Gallbladder (tissue), 1 donor: ENCODE data around the gene ACSL5.

GRCh38 chr10:110680865-110681477 lies 36.8 kb downstream of the RBM20 start:
- PRO-cap, result no peak

DNA sequence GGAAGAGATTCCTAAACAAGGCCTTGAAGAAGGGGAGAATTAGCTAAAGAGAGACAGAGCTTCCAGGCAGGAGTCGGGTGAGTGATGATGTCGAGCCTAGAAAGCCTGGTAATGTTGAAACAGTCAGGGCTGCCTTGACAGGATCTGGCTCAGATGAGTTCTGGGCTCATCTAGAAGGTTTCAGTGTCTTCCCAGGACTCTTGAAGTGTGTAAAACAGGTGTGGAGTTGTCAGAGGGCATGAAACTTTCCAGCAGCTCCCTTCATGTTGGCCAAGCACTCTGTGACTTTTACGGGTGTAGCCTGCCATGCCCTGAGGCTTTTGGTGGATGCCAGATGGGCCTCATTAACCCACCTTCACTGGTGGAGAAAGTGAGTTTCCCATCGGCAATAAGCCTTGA lies 66.5 kb upstream of the PDCD4 start:
- PRO-cap, result no peak

DNA sequence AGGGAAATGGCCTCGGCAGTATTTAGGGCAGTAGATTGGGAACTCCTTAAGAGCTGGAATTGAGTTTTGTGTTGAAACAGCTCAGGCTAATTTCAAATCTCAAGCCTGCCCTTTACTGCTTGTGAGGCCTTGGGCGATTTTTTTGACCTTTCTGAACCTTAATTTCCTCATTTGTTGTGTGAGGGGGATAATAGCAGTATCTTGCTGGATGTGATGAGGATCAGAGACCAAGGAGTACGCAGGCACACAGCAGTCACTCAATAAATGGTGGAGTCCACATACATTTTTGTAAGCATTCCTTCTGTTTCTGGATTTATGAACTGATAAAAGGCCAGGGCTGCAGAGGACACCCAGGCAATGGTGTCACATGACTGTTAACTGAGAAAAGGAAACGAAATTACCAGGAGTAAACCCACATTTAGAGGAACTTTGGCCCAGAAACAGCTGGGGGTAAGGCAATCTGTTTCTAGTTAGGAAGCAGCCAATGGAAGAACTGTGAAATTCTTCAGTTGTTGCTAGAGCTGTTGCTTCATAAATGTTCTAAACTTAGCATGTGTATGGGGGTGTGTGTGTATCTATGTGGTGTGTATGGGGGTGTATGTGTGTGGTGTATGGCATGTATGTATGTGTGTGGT lies 11.9 kb upstream of the PDCD4 start:
- PRO-cap, result no peak

DNA sequence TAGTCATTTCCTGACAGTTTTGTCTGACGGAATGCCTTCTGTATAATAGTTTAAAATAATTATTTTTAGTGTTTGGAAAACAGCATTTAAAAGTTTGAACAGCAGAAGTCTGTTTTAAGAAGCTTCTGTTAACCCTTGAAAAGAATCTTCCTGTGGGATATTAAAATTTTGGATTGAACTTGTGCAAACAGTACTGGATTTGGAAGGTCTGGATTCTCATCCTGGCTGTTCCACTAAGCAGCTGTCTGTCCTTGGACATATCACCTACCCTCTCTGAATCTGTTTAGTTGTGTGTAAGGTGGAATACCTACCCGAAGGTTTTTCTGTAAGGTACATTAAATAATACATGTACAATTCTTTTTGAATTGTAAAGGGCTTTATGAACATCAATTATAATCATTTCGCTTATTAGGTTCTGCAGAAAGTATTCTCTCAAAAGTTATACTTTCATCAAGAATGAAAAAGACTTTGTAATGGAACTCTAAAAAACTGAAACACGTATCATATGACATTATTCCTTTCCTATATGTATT lies 2.2 kb downstream of the PDCD4 start:
- PRO-cap, result no peak

DNA sequence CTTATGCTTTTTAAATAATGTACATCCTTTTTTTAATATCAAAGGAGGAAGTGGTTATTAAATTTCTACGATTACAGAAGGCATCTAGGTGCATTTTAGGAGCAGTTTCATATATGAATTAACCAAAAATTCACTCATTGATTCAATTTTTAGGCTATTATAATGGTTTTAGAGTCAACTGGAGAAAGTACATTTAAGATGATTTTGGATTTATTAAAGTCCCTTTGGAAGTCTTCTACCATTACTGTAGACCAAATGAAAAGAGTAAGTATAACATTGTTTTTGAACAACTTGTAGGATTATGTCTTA lies 22.5 kb downstream of the PDCD4 start:
- PRO-cap, result no peak

DNA sequence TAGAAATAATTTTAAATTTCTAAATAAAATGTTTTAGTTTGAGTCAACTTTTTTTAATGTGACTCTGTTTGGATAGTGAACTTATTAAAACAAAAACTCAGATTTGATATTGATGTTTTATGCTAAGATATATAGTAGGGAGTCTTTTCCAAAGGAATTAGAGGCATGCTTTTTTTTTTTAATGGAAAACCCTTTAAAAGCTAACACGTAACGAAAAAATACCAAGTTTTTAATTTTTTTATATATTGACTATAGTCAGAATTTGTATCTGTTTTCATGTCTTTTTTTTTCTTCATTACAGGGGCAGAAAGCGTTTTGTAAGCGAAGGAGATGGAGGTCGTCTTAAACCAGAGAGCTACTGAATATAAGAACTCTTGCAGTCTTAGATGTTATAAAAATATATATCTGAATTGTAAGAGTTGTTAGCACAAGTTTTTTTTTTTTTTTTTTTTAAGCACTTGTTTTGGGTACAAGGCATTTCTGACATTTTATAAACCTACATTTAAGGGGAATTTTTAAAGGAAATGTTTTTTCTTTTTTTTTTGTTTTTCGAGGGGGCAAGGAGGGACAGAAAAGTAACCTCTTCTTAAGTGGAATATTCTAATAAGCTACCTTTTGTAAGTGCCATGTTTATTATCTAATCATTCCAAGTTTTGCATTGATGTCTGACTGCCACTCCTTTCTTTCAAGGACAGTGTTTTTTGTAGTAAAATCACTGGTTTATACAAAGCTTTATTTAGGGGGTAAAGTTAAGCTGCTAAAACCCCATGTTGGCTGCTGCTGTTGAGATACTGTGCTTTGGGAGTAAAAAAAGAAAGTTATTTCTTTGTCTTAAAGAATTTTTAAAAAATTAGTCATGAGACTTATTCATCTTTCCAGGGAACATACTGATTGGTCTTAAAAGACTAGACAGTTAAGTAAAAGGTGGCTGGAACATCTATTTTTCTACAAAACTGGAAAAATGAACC lies 21.0 kb downstream of the BBIP1 start:
- PRO-cap, result no peak

- PRO-cap, result no peak
Observed at GRCh38 chr10:110906934-110907818, 11.8 kb downstream of the BBIP1 start.

DNA sequence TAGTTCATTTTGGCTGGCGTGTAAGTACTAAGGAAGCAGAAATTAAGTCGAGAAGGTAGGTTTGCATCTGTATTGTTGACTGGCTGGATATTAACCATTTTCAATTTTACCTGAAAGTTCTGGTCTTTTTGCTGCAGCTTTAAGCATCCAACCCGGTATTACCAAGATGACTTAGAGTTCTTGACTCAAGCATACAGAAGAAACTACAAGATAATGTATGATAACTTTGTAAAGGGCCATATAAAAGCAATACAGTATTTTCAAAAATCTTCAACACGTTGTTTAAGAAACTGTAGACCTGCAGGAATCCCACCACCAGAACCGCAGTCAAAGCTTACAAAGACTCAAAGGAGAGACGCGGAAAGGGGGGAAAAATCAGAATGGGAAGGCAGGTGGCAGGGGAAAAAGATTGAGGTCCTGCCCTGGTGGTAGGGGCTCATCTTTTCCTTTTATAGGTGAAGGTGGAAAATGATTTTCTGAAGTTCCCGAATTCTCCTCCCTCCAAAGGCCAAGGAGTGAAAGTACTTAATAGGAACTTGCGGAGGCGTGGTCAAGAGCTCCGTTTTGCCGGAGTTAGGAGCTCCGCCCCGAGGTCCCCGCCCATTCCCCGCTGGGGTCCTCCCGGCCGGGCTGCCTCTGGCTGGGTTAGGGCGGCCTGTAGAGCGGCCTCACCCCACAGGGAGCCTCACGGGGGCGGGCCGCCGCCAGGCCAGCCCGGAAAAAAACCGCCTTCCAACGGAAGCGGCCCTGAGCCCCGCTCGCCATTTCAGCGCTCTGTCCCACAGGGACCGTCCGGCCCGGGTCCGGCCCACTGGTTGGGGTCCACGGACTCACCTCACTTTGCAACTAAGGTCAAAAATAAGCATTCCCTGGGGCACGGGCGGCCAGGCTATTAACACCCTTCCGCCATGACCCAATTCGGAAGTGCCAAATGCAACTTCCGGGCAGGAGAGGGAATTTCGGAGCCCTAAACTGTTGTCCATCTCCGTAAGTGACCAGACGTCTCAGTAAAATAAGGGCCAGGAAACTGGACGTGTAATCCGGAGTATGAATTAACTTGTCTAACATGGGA lies 633 bp downstream of the BBIP1 start:
- PRO-cap, result bidirectional peak, plus-strand start at position 603 of the sequence, minus-strand start at position 498 of the sequence; bidirectional peak, plus-strand start at position 998 of the sequence, minus-strand start at position 1,009 of the sequence

- PRO-cap, result no peak
Observed at GRCh38 chr10:111013197-111013805, 63.5 kb upstream of the ADRA2A start.

- PRO-cap, result no peak
Observed at GRCh38 chr10:111024500-111024875, 52.3 kb upstream of the ADRA2A start.

GRCh38 chr10:112265705-112266021 lies 17.5 kb upstream of the TECTB start:
- PRO-cap, result no peak

DNA sequence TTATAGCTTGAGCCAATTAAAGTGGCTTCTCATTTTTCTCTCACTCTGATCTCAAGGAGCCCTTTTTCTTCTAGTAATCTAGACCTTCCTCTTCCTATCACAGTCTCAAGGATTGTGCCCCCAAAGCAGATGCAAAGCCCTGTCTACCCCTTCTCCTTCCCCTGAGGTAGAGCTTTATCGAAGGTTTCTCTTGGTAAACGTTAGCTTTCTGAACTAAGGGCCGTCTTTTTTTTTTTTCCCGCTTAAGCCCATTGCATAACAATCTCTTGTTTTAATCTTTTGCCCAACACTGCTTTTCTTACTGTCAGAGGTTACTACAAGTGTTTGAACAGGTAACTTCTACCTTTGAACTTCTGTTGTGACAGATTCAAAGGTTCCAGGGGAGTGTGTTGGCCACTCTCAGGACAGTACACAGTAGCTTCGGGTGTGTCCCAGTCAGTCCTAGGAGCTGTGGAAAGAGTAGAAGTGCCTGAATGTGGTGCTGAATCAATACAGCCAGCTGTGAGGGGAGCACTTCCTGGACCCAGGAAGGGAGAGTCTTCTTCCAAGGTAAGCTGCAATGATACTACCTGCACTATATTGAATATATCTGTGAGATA lies at the start of gene ACSL5:
TSS of gene ACSL5 (plus strand) at position 396 of the 599 bp plus-strand sequence.
- PRO-cap, result no peak

GRCh38 chr10:112376996-112377454 lies 3.1 kb downstream of the ACSL5 start:
- PRO-cap, result no peak

GRCh38 chr10:112379837-112380596 lies 6.1 kb downstream of the ACSL5 start:
- PRO-cap, result no peak

- PRO-cap, result no peak
Observed at GRCh38 chr10:112392927-112393140, 18.9 kb downstream of the ACSL5 start.

DNA sequence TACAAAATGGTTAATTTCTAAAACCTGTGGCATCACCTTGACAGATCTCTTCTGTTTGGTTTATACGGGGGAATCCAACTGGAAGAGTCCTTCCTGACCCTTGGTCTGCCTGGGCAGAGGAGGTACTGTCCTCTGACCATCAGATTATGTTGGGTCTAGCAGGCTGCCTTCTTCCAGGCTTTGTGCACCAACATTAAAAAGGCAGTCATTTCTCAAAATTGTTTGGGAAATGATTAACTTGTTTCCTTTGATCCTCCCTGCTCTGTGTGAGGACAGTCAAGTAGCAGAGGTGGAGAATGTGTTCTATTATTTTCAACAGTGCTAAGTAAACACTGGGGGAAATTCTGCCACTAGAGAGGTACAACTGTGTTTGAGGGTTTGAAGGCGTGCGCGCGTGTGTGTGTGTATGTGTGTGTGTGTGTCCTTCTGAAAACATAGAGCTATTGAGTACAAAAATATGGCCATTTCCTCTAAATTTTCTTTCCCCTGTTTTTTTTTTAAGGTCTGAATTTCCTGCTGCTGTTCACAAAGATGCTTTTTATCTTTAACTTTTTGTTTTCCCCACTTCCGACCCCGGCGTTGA lies 20.6 kb downstream of the ACSL5 start:
- PRO-cap, result no peak

- PRO-cap, result no peak
Observed at GRCh38 chr10:112413112-112413518, 33.6 kb downstream of the ZDHHC6 start.

GRCh38 chr10:112445156-112445641 lies 1.5 kb downstream of the ZDHHC6 start:
- PRO-cap, result no peak

DNA sequence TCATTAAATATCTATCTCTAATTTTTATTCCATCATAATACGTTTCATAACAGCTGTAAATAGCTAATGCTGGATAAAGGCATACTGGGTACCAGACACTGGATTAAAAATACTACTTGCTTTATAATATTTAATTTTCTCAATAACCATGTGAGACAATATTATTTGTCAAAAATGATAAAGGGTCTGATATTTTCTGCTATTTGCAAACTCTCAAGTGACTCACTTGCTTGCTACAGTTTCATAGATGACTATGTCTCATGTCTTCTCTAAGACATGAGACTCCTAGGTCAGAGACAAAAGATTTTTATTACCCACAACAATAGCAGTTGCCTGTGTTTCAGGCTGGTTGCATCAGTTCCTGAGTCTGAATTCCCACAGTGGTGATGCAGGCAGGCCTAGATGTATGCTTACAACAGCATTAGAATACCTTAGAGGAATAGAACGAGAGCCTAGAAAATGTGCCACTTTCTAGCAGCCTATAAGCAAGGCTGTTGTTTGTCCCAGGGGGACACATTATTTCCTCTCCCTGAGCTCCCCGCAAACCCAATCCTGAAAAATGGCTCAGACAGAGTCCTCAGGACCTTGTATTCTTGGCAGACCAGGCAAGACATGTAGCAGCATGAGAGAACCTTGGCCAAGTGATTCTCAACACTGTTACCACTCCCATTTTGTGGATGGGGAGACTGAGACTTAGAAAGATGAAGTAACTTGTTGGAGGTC lies 13.9 kb downstream of the VTI1A start:
- PRO-cap, result no peak

GRCh38 chr10:112678379-112679025 lies 231.5 kb downstream of the VTI1A start:
- PRO-cap, result no peak